ENCODE data around the genes DENND2C, TSHB, NGF and VANGL1.

GRCh38 chr1:114539192-114539509 lies 28.1 kb upstream of the TRIM33 start:
- PRO-cap: no peak

- PRO-cap: no peak
Measured at GRCh38 chr1:114588225-114588767, 6.9 kb upstream of the BCAS2 start.

DNA sequence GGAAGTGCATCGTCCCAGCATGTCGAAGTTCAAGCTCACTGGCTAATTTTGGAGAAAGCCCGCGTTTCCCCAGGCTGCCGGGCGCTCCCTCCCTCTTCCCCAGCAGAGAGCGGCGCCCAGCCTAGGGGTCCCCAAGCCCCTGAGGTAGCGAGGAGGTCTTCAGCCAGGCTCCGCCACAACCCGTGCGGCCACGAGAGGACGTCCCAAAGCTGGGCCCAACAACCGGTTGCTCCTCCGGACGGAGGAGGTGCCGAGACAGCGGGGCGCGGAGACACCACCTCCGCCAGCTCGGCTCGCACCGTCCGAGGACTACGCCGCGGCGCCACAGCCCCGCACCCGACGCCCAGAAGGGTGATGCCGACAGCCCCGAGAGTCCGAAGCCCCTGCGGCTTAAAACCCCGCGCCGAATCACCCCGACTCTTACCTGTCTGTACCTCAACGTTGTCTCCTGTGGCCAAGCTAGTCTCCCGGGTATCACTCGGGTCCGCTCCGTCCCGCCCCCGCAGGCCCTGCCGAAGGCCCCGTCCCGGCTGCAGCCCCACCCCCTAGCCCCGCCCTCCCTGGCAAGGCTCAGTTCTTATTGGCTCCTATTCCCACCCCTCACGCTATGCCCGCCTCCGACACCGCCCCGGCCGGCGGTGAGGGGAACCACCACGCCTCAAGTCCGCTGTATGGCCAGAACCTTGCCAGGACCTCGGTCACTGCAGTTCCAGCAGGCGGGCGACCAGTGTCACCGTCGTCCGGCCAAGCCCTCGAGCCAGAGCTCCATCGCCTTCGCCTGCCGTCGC lies at the start of gene DENND2C:
Gene DENND2C (minus strand): TSS at position 491 of the 788 bp plus-strand sequence.
- PRO-cap: bidirectional peak, plus-strand start at position 678 of the sequence, minus-strand start at position 447 of the sequence

DNA sequence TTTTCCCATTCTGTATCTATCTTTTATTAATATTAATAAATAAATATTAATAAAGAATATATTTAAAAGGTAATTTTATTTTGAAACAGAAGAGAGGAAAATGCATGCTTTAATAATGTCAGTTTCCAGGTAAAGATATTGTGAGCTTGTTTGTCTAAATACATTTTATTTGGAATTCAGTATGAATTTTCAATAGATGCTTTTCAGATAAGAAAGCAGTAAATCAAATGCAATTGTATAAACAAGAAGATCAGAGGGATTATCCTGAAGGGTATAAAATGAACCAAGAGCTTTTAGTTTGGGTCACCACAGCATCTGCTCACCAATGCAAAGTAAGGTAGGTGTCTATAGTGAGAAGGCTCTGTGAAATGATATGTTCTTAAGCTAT lies at the start of gene TSHB:
Gene TSHB (plus strand): TSS at position 303 of the 388 bp plus-strand sequence.
- PRO-cap: no peak

GRCh38 chr1:115147631-115148581 lies 58.6 kb upstream of the TSPAN2 start:
- PRO-cap: bidirectional peak, plus-strand start at chr1:115148148, minus-strand start at chr1:115148146; unidirectional peak, minus-strand start at chr1:115148199

DNA sequence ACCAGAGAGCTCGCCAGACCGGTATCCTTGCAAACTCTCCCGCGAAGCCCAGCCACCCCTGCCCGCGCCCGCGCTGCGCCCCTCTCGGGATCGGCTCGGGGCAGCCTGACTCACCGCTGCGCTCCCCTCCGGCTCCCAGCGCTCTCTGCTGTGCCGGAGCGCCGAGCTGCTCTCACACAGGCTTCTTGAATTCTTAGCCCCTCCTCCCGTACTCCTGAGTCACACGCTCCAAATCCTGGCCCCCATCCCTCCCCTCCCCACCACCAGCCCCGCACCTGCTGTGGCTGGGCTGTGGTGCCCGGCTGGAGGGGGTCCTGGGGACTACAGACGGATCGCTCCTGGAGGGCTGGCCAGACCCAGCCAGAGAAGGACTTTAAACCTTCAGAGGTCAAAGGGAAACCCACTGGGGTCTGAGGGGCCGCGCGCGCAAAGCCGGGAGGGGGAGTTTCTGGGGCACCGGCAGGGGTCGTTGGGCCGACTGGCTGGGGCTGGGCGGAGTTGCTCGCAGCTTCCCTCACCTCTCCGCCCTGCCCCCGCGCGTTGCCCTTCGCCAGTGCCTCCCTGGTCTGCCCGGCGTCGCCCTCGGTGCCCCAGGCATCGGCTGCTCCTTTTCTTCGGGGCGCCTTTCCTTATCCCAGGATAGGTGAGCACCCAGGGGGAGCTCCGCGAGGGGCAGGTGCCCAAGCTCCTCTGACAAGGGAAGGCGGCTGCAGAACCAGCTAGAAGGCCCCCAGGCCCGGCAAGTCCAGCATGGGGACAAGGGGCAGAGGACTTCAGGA lies at the start of gene NGF:
Gene NGF (minus strand): TSS at position 160 of the 779 bp plus-strand sequence.
- PRO-cap: unidirectional peak, minus-strand start at position 147 of the sequence

GRCh38 chr1:115641562-115642328 lies at the start of gene VANGL1:
Gene VANGL1, plus strand, starts transcription at chr1:115641970.
- PRO-cap: unidirectional peak, plus-strand start at chr1:115641888; bidirectional peak, plus-strand start at chr1:115642026, minus-strand start at chr1:115642042

- PRO-cap: no peak
Measured at GRCh38 chr1:115748326-115748784, 20.2 kb downstream of the CASQ2 start.

- PRO-cap: no peak
Measured at GRCh38 chr1:116053023-116053819, 58.0 kb upstream of the MAB21L3 start.

GRCh38 chr1:116122828-116123435 lies 11.7 kb downstream of the MAB21L3 start:
- PRO-cap: no peak

- PRO-cap: no peak
Measured at GRCh38 chr1:116153086-116153595, 41.9 kb downstream of the MAB21L3 start.

DNA sequence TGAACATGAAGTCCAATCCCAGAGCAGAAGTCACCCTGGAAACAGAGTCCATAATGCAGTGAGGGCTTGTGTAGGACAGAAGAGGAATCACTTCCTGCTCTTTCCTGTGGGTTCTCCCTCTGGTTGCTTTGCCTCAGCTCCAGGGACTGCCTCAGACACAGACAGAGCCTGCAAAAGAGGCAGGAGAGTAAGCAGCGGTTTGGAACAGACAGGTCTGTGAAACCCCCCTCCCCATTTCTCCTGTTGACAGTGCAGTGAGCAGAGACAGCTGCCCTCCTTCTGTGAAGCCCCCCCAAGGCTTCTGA lies 52.9 kb downstream of the MAB21L3 start:
- PRO-cap: no peak

GRCh38 chr1:116256912-116257719 lies 115.9 kb upstream of the ATP1A1 start:
- PRO-cap: no peak

DNA sequence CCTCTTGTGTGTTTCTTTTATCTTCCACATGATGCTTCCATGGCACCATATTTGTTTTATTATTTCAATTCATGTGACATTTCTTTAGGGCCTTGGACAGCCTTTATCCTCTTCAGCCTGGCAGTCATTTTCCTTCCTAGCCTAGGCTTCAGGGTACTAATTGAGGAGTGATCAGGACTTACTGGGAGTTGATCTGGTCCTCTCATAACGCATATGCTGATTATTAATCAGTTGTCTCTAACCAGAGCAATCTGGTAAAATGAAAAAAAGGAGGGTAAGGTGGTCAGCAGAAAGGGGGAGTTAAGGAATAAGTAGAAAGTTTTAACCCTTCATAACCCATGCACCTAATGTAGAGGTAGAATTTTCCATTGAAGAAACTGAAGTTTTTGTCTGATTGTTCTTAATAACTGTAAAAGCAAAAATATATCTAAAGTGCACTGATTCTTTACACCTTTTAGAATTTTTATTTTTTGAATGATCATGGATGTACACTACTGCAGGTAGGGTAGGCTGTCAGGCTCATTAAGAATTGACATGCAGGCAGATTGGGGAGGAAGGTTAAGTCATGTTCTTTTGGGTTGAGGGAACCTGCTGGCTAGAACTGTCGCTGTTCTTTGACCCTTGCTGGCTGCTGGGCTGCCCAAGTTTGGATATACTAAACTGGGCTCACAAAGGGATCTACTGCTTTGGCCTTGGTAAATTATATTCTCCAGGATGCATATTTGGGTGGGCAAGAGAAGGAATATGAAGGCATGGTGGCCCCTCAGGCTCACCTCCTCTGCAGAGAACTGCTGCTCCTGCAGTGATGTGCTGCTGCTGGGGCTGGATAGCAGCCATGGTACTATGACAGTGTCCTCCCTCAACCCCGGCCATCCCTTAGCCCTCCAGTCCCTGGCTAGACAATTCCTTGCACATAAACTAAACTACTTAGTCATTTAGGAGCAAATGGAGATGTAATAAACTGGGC lies 5.8 kb downstream of the ATP1A1 start:
- PRO-cap: no peak

GRCh38 chr1:116388849-116389353 lies 15.9 kb downstream of the ATP1A1 start:
- PRO-cap: no peak

DNA sequence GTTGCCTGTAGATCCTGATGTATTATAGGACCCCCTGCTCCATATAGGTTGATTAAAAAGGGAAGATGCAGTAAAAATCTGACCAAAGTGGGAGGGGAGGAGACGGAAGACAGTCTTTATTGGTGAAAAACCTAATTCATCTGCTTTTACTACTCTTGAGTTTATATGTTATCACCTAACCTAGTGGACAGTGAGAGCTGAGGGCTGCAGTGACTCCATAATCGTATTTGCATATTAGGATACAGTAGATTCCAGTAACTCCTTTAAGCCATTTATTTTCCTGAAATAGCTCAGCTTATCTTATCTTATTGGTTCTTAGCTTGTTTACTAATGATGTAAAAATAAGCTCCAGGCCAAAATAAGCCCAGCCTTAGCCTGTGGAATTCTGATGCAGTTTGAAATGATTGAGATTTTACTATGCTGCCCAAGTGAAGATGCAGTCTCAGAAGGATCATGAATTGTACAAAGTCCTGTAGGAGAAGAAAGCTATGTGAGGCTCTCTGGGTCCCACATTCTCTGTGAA lies 18.1 kb downstream of the ATP1A1 start:
- PRO-cap: no peak

GRCh38 chr1:116393162-116393685 lies 20.2 kb downstream of the ATP1A1 start:
- PRO-cap: no peak

GRCh38 chr1:116495614-116496189 lies 75.1 kb downstream of the CD58 start:
- PRO-cap: no peak

- PRO-cap: no peak
Measured at GRCh38 chr1:116553330-116553895, 17.4 kb downstream of the CD58 start.

GRCh38 chr1:116568846-116569372 lies 1.9 kb downstream of the CD58 start:
- PRO-cap: no peak